Metastatic Liver Carcinoma in the Lung (tissue), 2 donors: ENCODE measurements around a stretch of chr17.

- PRO-cap, 2 experiments: no peak in any of the 2 experiments
Measured at GRCh38 chr17:77852982-77853386, 105.5 kb upstream of the TNRC6C start.

GRCh38 chr17:77863514-77864307, 94.8 kb upstream of the TNRC6C start:
- PRO-cap, 2 experiments: no peak in any of the 2 experiments

- PRO-cap, 2 experiments: no peak in any of the 2 experiments
Measured at GRCh38 chr17:77970323-77970943, 11.9 kb downstream of the TNRC6C start.

- PRO-cap, 2 experiments: no peak in any of the 2 experiments
Measured at GRCh38 chr17:77995070-77995534, 36.6 kb downstream of the TNRC6C start.

GRCh38 chr17:78120473-78121598, 7.7 kb downstream of the TMC6 start:
- PRO-cap, 2 experiments: no peak in any of the 2 experiments

GRCh38 chr17:78186328-78186638, 569 bp downstream of the TK1 start:
- PRO-cap, 2 experiments: peak in 1 of 2 experiments; most common plus-strand start chr17:78186603 (in 1); most common minus-strand start chr17:78186539 (in 1)

- PRO-cap, 2 experiments: peak in 1 of 2 experiments; most common minus-strand start chr17:78199008 (in 1)
Measured at GRCh38 chr17:78198825-78199415, 11.8 kb downstream of the AFMID start.

DNA sequence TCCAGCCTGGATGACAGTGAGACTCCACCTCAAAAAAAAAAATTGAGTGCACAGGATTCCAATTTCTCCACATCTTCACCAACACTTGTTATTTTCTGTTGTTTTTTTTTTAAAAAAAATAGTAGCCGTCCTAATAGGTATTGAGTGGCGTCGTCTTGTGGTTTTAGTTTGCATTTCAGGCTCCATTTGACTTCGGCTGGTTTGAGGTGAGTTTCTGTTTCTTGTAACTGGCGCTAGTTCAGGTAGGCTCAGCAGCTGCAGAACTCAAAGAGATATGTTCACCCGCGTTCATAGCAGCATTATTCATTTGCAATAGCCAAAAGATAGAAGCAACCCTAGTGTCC, 44.6 kb downstream of the TMEM235 start:
- PRO-cap, 2 experiments: no peak in any of the 2 experiments

- PRO-cap, 2 experiments: peak in 2 of 2 experiments; most common plus-strand start chr17:78313968 (in 1); most common minus-strand start chr17:78313942 (in 1)
Measured at GRCh38 chr17:78313454-78314736, 46.0 kb downstream of the SOCS3 start.

DNA sequence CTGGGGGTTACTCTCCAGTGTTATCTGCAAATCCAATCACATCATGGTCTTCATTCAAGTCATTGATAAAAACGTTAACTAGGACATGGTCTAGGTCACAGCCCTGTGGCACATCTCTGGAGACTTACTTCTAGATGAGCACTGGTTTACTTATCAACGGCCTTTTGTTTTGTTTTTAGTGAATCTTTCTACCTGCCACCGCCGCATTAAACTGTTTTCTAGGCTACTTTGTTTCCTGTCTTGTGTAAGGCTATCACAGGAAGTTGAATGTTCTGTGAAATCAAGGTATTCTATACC, 27.0 kb downstream of the SOCS3 start:
- PRO-cap, 2 experiments: no peak in any of the 2 experiments

GRCh38 chr17:78343156-78344169, 16.4 kb downstream of the SOCS3 start:
- PRO-cap, 2 experiments: peak in 2 of 2 experiments; most common plus-strand start chr17:78343416 (in 1); most common minus-strand start chr17:78343271 (in 1)

- PRO-cap, 2 experiments: no peak in any of the 2 experiments
Measured at GRCh38 chr17:78354953-78355688, 4.8 kb downstream of the SOCS3 start.

DNA sequence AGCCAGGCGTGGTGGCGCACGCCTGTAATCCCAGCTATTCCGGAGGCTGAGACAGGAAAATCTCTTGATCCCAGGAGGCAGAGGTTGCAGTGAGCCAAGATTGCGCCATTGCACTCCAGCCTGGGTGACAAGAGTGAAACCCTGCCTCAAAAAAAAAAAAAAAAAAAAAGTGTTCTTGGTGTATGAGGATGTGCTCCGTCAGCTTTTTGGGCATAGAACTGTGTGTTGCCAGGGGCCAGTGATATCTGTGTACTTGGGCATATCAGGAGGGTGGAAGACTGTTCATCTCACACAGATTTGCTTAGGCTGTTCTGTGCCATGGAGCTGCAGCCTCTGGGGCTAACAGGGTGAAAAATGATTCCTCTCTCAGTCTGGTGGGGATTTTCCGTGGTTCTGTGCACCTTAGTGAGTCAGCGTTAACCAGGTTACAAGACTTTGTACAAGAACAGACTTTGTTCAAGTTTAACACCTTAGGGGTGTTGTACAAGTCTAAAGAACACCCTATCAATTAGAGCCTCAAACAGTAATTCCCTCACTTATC, 1.2 kb upstream of the PGS1 start:
- PRO-cap, 2 experiments: no peak in any of the 2 experiments

DNA sequence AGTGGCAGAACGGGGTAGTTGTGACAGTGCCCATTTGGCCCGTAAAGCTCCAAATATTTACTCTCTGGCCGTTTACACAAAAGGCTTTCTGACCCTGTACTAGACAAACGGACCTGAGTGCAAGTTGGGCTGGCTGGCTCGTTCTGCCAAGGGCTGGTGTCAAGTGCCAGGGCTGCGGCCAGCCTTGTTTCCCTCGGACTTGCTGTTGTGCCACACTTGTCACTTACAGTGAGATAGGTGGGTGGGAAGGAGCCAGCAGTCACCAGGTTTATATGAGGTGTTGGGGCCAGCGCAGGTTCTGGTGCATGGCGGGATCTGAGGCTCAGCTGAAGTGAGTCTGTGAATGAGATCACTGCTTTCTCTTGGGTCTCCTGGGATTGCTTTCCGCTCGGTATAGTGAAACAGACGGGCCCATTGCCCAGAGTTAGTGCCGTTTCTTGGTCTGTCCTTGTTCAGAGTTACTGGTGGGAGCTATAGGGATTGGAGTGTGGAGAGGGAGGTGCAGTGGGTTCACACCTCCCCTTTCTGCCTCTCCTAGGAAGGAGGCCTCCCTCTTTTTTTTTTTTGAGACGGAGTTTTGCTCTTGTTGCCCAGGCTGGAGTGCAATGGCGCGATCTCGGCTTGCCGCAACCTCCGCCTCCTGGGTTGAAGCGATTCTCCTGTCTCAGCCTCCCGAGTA, 18.6 kb downstream of the PGS1 start:
- PRO-cap, 2 experiments: no peak in any of the 2 experiments

GRCh38 chr17:78414294-78415367, 36.2 kb downstream of the PGS1 start:
- PRO-cap, 2 experiments: peak in 1 of 2 experiments; most common plus-strand start chr17:78414978 (in 1)

- PRO-cap, 2 experiments: no peak in any of the 2 experiments
Measured at GRCh38 chr17:78613737-78614025, 36.5 kb upstream of the DNAH17 start.

DNA sequence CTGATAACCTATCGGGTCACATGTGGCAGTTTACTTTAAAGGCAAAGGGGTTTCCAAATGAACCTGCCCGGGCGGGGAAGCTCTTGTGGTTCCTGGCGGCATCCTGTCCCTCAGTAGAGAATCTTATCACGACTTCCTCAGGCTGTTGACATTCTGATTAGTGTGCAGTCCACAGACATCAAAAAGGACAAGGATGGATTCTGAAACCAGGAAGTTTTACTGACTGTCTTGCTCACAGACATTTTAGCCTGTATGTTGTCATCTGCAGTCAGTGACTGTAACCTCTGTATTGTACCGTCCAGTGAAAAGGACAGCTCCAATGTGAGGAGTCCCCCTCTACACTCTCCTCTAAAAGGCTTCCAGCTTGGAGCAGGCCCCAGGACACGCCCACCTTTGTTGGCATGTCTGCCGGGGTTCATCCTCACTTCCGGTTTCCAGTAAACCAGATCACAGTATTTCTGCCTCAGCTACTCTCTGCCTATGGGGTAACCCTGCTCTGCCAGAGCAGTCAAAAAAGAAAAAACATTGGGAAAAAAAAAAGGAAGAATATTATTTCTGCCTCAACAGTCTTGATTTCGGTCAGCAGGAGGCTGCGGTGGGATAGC, 88.9 kb upstream of the DNAH17 start:
- PRO-cap, 2 experiments: no peak in any of the 2 experiments

- PRO-cap, 2 experiments: no peak in any of the 2 experiments
Measured at GRCh38 chr17:78724284-78724959, 57.7 kb downstream of the CYTH1 start.

- PRO-cap, 2 experiments: no peak in any of the 2 experiments
Measured at GRCh38 chr17:78734640-78735189, 47.4 kb downstream of the CYTH1 start.

- PRO-cap, 2 experiments: peak in 2 of 2 experiments; most common plus-strand start chr17:78782587 (in 2)
Measured at GRCh38 chr17:78782433-78782969, 428 bp upstream of the CYTH1 start.